Prostate gland (tissue), 2 donors: ENCODE data around the genes PUS3 and KIRREL3.

- PRO-cap = no peak
- RAMPAGE, long total RNA, 2 experiments = no peak in any of the 2 experiments
Measured at GRCh38 chr11:125451355-125451927, 44.6 kb downstream of the FEZ1 start.

- PRO-cap = no peak
- RAMPAGE, long total RNA, 2 experiments = no peak in any of the 2 experiments
Measured at GRCh38 chr11:125893756-125894373, 6.4 kb downstream of the HYLS1 start.

- PRO-cap = unidirectional peak, minus-strand start at chr11:125903198
- RAMPAGE, long total RNA, 2 experiments = start-site peak on the minus strand in 2 of 2 experiments, at chr11:125903190-125903225 at its widest, 33 to 54 reads per replicate
Measured at GRCh38 chr11:125902649-125903440, at the start of gene PUS3. TSS of gene PUS3 (minus strand) at chr11:125903206.

- PRO-cap = no peak
- RAMPAGE, long total RNA, 2 experiments = no peak in any of the 2 experiments
Measured at GRCh38 chr11:126067908-126068107, 5.1 kb upstream of the CDON start.

GRCh38 chr11:126202864-126203700 lies 8.4 kb downstream of the RPUSD4 start:
- PRO-cap = no peak
- RAMPAGE, long total RNA, 2 experiments = no peak in any of the 2 experiments

DNA sequence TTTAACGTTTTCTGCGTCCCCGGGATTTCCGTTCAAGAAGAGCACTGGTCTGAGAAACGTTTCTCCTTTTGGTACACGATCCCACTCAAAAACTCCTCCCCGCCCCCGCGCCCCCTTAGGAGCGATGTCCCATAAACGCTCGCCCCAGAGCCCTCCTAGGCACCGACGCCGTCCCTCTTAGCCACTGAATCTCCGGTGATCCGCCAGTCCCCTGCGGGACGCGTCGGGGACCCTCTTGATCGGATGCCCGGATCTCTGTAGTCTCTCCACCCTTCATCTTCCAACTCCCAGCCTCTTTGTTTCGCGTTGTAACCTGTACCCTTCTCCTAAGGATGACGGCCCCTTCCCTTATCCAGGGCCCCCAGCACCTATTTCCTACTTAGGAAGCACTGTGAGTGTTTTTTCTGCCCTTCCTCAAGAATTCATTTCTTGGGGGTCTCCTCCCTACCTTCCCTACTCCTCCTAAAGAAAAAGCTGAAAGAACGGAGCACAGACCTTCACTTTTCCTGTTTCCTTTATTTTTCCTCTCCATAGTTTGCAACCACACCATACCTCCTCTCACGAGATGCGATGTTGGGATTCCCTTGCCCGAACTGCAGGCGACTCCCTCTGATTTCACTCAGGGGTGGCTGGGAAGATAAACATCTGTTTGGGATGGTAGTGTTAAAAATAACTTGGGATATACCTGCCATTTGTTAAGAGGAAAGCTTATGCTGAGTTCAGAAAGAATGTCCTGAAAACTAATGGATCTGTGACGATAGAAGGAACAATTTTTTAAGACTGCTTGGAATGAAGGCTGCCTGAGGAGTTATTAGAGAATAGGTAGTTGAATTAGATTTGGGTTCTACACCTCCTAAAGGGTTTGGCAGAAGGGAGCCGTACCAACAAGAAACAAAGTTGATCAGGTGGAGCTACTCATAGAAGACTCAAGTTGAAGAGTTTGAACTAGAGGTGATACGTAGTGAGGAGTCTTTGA lies 590 bp downstream of the FAM118B start:
- PRO-cap = no peak
- RAMPAGE, long total RNA, 2 experiments = no peak in any of the 2 experiments

DNA sequence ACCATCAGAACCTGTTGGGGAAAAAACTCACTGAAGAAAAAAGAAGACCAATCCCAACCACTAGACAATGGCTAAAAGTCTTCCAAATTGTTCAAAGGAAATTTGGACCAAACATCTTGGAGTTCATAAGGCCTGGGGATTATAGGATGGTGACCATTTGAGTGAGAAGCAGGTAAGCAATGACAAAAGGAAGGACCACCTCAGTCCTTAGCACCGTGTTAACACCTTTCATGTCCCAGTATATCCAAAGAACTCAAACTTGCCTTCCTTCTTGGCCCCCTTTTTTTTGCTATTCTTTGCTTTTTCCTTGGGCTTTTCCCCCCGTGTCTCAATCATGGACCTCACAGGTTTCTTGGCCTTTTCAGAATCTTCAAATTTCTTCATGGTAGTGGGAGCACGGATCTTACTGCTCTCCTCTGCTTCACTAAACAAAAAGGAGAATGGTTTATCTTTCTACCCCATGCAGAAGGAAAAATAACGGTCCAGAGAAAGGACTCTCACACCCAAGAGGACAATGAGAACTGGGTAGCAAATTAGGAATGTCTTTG lies 1.7 kb downstream of the SRPRA start:
- PRO-cap = no peak
- RAMPAGE, long total RNA, 2 experiments = no peak in any of the 2 experiments

DNA sequence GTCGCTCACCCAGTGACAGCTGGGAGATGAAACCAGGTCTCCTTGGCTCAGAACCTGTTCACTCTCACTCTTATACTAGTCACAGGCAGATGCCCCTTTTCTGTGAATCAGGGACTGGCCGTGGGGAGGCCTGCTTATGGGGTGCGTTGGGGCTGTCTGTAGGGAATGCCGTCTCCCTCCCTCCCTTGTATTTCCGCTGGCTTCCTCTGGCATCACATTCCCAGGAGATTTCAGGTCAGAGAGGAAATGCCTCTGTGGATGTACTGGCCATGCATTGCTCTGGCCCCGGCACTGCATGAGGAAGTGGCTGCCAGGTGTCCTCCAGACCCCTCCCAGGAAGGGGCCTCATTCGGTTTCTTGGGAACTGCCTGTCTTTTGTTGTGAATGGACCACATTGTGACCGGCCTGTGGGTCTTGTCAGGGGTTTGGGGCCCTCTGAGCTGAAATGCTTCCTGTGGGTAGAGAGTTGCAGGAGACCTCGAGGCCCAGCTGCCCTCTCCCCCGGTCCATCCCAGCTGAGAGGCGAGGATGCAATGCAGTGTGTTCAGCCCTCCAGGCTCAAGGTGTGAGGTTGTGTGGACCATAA lies 18.9 kb upstream of the ST3GAL4 start:
- PRO-cap = no peak
- RAMPAGE, long total RNA, 2 experiments = no peak in any of the 2 experiments

- PRO-cap = no peak
- RAMPAGE, long total RNA, 2 experiments = no peak in any of the 2 experiments
Measured at GRCh38 chr11:126356387-126357042, 1.0 kb downstream of the ST3GAL4 start.

GRCh38 chr11:126410525-126411239 lies 55.2 kb downstream of the ST3GAL4 start:
- PRO-cap = no peak
- RAMPAGE, long total RNA, 2 experiments = no peak in any of the 2 experiments

GRCh38 chr11:126415580-126416408 lies 60.3 kb downstream of the ST3GAL4 start:
- PRO-cap = no peak
- RAMPAGE, long total RNA, 2 experiments = no peak in any of the 2 experiments

- PRO-cap = no peak
- RAMPAGE, long total RNA, 2 experiments = no peak in any of the 2 experiments
Measured at GRCh38 chr11:126423548-126424284, 68.2 kb downstream of the ST3GAL4 start.

DNA sequence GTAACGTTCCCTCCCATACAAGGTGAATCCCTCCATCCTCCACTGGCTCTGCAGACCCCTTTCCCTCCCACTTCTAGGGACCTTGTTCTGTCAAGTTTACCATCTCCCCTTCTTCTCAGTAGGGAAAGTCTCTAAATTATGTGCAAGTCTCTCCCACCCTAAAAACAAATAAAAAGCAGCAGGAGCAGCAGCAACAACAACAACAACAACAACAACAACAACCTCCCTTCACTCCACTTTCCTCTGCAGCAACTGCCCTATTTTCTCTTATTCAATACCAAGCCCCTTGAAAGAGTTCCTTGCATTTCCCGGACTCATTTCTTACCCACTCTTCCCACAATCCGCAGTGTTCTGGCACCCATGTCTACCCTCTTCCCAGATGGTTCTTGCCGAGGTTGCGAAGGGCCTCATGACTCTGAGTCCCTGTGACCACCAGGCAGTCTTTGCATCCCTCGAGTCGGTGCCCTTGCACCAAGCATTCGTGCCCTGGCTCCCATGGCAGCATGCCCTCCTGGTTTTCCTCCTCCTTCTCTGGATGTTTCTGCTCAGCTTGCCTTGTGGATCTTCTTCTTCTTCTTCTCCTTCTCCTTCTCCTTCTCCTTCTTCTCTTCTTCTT lies 77.9 kb downstream of the KIRREL3 start:
- PRO-cap = no peak
- RAMPAGE, long total RNA, 2 experiments = no peak in any of the 2 experiments

GRCh38 chr11:127000336-127001331 lies at the start of gene KIRREL3:
TSS of gene KIRREL3 (minus strand) at chr11:127000770.
- PRO-cap = no peak
- RAMPAGE, long total RNA, 2 experiments = no peak in any of the 2 experiments

GRCh38 chr11:127781980-127783007 lies 781.7 kb upstream of the KIRREL3 start:
- PRO-cap = no peak
- RAMPAGE, long total RNA, 2 experiments = no peak in any of the 2 experiments

DNA sequence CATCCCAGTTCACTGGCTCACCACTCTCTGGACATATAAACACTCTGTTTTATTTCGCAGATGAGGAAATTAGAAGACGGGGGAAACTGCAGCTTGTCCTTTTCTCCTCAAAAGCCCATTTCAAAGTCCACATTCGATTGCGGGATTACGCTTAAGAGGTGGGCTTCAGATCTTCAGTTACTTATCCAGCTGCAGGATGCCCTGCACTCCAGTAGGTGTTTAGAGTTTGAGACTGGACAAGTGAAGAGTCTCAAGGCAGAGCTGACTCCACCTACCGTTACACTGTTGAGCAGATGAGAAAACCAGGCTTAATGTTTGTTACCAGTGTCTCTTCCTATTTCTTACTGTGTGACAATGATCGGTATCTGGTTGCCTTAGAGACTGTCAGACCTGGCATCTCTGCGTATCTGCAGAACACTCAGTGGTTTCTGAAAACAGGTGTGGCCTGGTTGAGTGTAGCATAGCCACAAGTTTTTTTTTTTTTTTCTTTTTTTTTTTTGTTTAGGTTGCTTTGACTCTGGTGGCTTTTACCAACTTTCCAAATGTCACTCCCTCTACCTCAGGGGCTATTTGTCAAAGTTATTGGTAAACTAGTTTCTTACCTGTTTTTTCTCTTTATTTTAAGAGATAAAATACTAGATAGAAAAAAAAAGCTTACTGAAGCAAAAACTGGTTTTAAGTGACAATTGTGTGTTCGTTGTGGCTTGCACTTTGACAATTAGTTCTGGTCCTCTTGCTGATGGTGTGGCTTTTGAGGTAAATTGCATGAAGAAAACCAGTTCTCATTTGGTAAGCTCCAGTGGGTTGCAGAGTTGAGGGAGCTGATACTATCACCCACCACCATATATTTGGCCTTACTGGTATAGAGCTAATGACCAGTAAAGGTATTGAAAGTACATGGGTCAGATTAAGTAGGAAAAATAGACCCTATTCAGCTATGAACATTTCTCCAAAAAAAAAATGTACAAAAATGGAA lies 284.8 kb downstream of the ETS1 start:
- PRO-cap = bidirectional peak, plus-strand start at position 354 of the sequence, minus-strand start at position 284 of the sequence; bidirectional peak, plus-strand start at position 421 of the sequence, minus-strand start at position 423 of the sequence
- RAMPAGE, long total RNA, 2 experiments = no peak in any of the 2 experiments

- PRO-cap = no peak
- RAMPAGE, long total RNA, 2 experiments = no peak in any of the 2 experiments
Measured at GRCh38 chr11:128311957-128312406, 275.4 kb downstream of the ETS1 start.

DNA sequence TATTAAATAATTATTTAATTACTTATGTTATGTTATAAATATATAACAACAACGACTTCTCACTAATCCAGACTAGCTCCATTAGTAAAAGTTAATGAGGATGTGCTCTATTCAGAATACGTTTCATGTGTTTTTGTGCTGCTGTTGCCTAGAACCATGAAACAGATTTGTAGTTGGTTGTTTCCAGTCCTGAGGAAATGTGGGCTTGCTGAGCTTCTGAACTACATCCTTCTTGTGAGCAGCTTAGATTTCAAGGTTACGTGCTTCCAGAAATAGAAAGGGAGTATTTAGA lies 169.9 kb downstream of the ETS1 start:
- PRO-cap = no peak
- RAMPAGE, long total RNA, 2 experiments = no peak in any of the 2 experiments

DNA sequence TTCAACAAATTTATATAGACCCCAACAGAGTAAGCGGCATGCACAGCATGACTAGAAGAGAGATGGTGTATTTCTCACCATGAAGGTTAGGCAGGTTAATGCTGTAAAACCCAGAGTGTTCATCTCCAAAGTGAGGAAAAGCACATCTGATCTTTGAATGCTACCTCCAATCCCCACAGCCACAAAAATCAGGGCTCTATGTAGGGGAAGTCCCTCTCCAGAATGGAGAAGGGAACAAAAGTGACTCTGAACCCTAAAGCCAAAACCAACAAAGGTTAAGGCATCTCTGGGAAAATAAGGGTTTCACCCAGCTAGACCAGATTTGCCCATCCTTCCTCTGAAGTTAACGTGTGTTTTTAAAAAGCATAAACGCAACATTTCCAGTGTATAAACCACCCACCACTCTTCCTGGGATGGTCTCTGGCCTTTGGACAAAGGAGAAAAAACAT lies 128.1 kb downstream of the ETS1 start:
- PRO-cap = no peak
- RAMPAGE, long total RNA, 2 experiments = no peak in any of the 2 experiments

DNA sequence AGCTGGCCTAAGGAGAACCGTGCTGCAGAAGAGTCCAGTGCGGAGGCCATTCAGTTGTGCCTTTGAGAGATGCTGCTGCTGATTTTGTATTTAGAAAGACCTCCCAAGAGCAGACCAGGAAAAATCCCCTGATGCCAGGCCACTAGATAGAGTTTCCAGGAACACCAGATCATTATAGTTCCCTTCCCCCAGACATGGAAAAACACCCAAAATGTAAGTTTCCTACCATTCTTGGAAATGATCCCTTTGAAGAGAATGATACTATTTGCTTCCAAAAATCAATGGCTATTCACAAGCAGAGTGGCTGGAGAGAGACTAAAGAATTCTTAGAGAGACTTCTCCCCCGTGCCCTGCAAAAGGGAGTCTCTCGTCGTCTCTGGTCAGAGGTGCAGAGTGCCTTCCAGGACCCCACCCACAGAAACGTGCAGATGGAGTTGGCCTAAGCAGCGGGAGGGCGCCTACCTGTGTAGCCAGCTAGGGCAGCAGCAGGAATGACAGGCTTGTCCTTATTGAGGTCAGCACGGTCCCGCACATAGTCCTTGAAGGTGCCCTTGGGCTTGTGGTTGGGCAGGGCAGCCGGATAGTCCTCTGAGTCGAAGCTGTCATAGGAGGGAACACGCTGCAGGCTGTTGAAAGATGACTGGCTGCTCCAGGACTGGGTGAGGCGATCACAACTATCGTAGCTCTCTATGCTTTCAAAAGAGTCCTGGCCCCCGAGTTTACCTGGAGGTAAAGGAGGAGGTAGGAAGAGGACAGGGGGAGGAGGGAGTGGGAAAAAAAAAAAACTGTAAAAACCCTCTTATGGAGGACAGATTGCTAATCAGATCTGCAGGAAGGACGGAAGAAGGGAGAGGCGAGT lies 107.4 kb downstream of the ETS1 start:
- PRO-cap = no peak
- RAMPAGE, long total RNA, 2 experiments = no peak in any of the 2 experiments